Bile duct (tissue), 1 donor: Measurements from ENCODE around the genes MYO1H and TRPV4.

DNA sequence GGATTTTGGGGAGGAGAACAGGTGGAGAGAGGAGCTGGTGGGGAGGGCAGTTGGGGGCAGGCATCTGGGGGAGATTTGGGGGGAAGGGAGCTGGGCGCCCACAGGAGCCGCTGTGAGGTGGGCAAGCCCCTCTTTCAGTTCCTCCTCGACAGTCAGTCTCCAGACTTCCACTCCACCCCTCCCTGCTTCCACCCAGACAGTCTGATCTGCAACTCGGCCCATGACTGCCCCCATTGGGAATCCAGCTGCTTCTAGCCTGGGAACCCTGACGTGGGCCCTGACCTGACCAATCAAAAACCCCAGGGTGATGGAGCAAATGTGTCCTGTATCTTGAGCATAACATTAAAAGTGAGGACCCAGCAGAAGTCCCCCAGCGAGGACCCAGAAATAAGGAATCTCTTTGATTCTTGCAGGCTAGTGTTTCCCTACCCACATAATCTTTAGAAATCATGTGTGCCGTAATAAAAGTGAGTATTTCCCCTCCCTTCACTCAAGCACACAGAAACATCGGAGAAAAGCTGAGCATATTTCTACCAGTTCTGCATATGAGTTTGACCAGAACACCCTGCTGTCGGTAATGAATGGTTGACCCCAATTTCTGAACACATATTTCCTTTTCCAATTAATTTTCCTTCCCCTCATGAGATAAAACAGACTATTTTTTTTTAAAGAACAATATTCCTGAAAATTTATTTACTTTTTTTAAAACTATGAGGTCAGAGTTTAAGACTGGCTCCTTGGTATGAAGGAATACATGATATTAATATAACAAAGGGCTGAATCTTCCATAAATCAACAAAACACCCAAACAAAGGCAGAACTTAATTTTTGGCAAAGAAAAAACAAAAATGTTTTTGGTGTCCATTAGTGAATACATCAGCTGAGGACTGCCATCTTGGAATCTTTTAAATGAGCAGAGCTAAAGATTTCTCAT, 6.3 kb downstream of the SSH1 start:
- PRO-cap, result bidirectional peak, plus-strand start at position 342 of the sequence, minus-strand start at position 203 of the sequence

GRCh38 chr12:109052727-109053469, 522 bp downstream of the USP30 start:
- PRO-cap, result bidirectional peak, plus-strand start at chr12:109053293, minus-strand start at chr12:109053210

- PRO-cap, result no peak
These were observed 699 bp downstream of the ALKBH2 start for GRCh38 chr12:109092434-109093112.

- PRO-cap, result bidirectional peak, plus-strand start at chr12:109111202, minus-strand start at chr12:109111037; bidirectional peak, plus-strand start at chr12:109111393, minus-strand start at chr12:109111385
These were observed 5.5 kb upstream of the ACACB start for GRCh38 chr12:109110495-109111637.

- PRO-cap, result no peak
These were observed at the start of gene MYO1H for GRCh38 chr12:109347720-109348029. MYO1H (plus strand) TSS chr12:109347900.

DNA sequence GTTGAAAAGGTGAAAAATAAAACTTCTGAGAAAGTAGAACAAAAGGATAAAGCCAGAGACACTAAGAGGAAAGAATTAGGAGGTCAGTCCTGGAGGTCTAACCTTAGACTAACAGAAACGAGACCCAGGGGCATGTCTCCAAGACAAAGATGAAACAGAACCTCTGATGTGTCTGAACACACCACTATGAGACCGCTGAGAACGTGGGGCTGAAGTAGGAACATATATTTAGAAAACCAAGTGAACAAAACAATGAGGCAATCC, 17.9 kb downstream of the KCTD10 start:
- PRO-cap, result no peak

DNA sequence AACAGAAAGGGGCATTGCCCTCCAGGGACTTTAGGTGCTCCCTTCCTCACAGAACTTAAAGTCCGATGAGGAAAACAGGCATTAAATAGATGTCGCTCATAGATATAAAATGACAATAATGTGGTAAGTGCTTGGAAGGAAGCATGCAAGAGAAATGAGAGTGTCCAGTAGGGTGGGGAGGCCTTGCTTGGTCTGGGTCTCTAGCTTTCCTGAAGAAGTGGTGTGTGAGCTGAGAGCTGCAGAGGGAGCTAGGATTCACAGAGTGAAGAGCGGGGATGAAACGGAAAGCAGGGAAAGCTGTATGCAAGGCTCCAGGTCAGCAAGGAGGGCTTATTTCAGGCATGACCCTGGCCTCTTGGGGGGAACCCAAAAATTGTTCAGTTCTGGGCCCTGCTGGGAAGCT, 11.7 kb downstream of the UBE3B start:
- PRO-cap, result no peak

- PRO-cap, result no peak
These were observed 39.2 kb downstream of the UBE3B start for GRCh38 chr12:109516610-109517025.

DNA sequence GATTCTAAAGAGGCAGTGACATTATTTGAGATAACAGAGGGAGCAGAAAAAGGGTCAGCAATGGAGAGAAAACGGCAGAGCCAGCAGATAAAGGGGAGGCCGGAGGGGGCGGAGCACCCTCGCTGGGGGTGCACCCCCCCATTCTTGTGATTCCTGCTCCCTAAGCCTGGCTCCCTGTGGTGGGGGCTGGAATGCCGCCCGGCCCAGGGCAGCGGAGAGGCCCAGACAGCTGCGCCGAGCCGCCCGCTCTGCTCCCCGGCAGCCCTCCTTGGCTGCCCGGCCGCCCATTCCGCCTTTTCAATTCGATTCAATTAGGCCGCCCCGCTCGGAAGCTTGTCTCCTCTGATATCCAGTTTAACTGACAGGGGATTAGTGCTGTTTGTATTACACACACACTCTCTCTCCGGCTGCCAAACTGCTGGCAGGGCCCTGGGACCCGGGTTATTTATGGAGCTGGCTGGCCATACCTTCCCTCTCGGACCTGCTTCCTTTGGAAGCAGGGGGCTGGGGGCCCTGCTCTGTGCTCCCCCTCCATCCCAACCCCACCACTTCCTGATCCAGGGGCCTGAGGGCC, 33.0 kb downstream of the MVK start:
- PRO-cap, result no peak

GRCh38 chr12:109622195-109622407, 48.5 kb downstream of the MVK start:
- PRO-cap, result no peak

DNA sequence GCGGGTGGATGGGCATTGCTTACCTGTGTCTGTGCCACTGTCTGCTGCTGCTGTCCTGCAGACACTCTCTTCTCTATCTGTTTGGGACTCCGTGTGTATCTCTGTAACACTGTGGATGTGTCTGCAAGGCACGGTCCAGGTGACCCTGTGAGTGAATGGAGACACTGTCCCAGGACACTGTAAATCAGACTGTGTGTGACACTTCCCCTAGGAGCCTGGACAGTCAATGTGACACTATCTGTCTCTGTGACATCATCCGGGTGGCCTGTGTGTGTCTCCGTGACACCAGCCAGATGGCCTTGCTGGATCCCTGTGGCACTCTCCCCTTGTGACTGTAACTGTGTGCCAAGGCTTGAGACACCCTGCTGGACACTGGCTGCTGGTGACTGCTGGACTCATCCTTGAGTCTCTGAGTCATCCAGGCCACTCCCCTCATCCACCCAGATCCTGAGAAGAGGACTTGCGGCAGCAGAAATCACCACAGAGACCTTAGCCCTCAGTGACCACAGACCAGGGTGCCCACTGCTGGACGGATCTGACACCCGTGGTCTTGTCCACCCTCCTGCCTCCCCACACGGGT, 51.5 kb downstream of the MVK start:
- PRO-cap, result no peak

DNA sequence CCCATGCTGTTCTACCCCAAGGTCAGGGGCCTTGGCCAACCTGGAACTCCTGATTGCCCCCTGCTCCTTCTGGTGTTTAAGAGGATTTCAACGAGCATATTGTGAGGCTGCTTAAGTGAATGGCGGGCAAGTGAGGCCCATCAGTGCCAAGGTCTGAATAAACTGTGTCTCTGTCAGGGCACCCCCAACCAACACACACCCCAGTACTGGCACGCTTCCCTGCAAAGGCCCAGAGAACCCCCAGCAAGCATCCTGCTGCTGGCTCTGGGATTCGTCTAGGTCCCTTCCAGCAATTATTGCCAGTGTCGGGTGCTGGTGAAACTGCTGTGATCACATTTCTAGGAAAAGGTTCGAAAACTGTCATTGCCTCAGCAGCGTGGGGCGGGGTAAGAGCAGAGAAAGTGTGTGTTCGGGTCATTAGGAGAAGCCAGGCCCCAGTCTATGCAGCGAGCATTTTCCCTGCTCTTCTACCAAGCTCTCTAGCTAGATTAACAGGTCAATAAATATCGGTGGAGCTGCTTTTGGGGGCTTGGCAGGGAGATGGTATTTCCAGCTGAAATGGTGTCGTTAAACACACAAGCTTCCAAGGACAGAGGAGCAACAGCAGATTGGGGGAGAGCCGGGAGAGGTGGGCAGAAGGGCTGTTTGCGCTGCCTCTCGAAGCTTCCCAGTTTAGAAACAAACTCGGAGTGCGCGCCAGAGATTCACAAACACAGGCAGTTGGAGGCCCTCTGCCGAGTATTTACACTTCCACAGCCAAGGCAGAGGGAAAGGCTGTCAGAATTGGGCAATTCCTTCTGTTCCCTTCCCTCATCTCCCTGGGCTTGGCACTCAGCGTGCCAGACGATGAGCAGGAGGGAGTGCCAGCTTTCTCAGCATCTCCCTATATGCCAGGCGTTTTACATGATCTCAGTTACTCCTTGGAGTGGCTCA, 2.6 kb downstream of the FAM222A start:
- PRO-cap, result no peak

- PRO-cap, result unidirectional peak, minus-strand start at chr12:109833394
These were observed at the start of gene TRPV4 for GRCh38 chr12:109833045-109833808. TRPV4 (minus strand) TSS chr12:109833398.

DNA sequence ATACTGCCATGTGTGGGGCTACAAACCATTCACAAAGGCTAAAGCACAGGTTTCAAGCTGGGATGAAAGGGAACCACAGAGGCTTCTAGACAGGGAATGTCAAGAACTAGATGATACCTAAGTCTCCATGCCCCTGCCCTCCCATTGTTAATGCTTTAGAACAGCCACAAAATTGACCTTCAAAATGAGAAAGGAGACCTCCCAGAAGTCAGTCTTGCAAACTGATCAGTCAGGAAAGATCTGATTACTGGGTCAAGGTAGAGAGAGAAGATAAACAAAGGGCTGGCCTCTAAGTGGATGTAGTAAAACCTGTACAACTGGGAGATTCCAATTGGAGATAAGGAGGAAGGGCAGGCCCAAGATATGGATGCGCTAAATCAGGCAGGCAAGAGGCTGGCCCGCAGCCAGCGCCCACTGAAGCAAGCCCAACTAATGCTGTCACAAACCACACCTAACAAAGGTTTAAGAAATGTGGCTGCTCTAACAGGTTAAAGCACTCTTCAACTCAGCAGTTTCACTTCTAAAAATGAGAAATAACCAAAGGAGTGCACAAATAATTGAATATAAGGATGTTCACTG, 4.9 kb downstream of the GLTP start:
- PRO-cap, result no peak

GRCh38 chr12:109877755-109878465, 2.4 kb downstream of the GLTP start:
- PRO-cap, result no peak

- PRO-cap, result no peak
These were observed 19.8 kb downstream of the ANKRD13A start for GRCh38 chr12:110018913-110019547.

- PRO-cap, result no peak
These were observed 9.2 kb downstream of the C12orf76 start for GRCh38 chr12:110038912-110039803.

DNA sequence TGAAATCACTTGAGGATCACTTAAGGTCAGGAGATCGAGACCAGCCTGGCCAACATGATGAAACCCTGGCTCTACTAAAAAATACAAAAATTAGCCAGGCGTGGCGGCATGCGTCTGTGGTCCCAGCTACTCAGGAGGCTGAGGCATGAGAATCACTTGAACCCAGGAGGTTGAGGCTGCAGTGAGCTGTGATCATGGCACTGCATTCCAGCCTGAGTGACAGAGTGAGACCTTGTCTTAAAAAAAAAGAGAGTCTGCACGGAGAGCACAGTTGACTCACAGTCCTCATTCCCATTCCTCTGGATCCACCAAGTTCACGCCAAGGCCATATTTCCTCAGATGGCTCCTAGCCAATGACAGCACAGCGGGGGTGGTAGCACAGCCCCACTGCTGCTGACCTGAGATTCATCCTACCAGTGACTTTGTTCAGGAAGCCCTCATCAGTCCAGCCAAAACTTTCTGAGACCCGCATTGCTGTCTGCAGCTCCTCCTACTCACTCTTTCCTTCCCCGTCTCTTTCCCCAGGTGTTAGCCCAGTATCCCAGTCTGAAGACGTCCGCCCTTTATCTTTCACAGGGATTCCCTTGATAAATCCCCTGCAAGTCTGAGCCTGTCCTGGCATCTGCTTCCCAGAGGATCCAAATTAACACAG, 16.4 kb upstream of the IFT81 start:
- PRO-cap, result unidirectional peak, plus-strand start at position 452 of the sequence

DNA sequence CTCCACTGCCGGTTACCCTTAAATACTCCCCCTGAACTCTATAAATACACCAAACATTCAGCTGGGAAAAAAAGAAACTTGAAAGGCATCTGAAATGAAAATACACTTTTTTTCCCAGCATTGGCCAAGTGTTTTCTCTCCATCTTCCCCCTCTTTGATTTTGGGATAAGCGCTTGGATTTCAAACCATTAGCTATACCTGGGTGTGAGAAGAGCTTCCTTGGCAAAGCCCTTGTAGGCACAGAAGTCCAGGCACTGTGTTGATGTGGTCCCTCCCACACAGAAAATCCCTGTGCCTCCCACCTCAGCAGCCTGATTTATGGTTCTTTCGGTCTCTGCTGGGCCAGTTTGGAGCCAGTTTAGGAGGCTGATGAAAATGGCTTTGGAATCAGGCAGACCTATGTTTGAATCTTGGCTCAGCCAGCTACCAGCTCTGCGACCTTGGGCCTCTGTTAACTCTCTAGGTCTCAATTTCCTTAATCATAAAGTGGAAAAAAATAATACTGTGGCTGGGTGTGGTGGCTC, 9.7 kb upstream of the IFT81 start:
- PRO-cap, result no peak

DNA sequence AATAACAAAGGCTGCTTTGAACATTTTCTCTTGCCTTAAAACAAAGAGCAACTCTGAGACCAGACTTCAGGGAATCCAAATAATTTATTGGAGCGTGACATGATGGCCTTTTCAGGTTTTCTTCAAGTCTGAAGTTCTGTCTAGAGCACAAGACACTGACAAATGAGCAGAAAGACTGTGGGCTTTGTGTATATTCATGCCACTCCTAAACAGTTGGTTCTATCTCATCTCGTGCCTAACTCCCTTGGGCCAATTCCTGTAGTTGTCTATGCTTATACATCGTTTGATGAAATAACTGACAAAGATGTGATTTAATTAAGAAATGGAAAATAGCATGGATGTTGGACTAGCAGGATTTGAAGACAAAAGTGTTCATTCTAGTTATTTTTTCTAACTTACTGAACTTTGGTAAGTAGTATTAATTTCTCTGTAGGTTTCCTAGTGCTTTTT, 47.5 kb downstream of the IFT81 start:
- PRO-cap, result no peak